ENCODE measurements around a stretch of chr2.

DNA sequence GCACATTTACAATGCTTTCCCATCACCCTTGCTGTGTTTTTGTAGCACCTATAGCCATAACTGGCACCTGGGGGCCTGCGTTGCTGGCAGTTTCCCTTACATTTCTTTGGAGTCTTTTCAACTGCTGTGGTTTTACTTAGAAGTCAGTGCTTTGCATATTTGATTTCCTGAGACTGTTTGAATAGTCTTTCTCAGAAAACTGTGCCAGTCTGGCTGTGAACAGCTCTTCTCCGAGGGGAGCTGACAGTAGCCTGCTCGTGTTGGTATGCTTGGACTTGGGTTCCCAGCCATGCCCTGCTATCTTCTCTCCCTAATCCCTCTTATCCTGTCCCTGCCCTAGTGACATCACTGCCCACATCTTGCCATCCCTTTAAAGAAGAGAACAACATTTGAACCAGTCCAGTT, 81.5 kb downstream of the DPP4 start:
- PRO-cap, 3 experiments, result no peak in any of the 3 experiments
- RAMPAGE, long total RNA, 2 experiments, result no peak in any of the 2 experiments
- RRBS, result no CpG with 5 or more reads among the region's 3 CpGs

DNA sequence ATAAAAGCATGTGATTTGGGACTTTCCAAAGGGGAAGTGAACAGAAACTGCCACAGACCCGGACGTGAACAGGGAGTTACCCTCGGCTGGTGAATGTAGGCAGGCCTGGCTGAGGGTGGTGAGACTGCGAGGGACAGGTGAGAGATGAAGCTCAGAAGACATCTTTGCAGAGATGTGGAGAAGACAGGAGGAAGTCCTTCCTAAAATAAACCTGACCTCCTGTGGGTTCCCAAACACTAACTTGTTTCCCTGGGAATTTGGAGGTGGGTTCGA, 415 bp upstream of the IFIH1 start:
- PRO-cap, 3 experiments, result peak in 2 of 3 experiments; most common plus-strand start position 106 of the sequence (in 2)
- RAMPAGE, long total RNA, 2 experiments, result no peak in any of the 2 experiments
- RRBS, result no CpG with 5 or more reads among the region's 5 CpGs

- PRO-cap, 3 experiments, result peak in 1 of 3 experiments; most common plus-strand start chr2:162768980 (in 1); most common minus-strand start chr2:162768902 (in 1)
- RAMPAGE, long total RNA, 2 experiments, result start-site peak on the plus strand in 2 of 2 experiments, at chr2:162768936-162768971 at its widest, 41 to 55 reads per replicate; start-site peak on the minus strand in 2 of 2 experiments, at chr2:162768845-162768892 at its widest, 22 to 38 reads per replicate
- RRBS, result no CpG with 5 or more reads among the region's 5 CpGs
These were observed 70.0 kb downstream of the KCNH7 start for GRCh38 chr2:162768540-162769059.

DNA sequence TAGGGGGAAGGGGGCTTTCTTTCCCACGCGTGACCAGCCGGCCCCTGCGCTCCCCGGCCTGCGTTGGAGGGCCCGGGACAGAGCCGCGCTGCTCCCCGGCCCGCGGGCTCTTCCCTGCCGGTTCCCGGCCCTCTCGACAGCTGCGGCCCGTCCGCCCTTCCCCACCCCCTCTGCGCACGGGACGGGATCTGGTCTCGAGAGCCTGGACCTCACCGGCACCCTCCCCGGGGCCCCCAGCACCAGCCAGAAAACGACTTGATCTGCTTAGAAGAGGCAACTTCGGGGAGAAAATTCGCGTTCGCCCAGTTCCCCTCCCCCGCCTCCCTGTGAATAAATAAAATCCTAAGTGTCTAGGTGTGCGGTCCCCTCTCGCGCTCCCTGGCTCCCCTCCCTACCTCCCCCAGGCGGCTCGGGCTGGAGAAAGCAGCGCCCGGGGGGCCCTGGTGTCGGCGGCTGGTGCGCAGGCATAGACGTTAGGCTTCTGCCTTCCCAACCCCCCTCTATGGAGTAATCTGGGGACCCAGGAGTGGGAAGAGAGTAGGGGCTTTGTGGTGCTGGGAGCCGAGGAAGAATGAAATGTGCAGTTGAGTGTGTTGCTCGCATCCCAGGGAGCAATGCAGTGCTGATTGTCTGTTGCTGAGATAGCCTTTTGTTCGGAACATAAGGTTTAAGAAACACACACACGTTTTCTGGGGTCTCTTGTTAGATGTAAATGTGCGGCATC, 883 bp upstream of the FIGN start:
- PRO-cap, 3 experiments, result peak in 2 of 3 experiments; most common plus-strand start position 186 of the sequence (in 1); most common minus-strand start position 172 of the sequence (in 2)
- RAMPAGE, long total RNA, 2 experiments, result no peak in any of the 2 experiments
- RRBS, result under 1% methylated on average over 8 of the region's 46 CpGs

DNA sequence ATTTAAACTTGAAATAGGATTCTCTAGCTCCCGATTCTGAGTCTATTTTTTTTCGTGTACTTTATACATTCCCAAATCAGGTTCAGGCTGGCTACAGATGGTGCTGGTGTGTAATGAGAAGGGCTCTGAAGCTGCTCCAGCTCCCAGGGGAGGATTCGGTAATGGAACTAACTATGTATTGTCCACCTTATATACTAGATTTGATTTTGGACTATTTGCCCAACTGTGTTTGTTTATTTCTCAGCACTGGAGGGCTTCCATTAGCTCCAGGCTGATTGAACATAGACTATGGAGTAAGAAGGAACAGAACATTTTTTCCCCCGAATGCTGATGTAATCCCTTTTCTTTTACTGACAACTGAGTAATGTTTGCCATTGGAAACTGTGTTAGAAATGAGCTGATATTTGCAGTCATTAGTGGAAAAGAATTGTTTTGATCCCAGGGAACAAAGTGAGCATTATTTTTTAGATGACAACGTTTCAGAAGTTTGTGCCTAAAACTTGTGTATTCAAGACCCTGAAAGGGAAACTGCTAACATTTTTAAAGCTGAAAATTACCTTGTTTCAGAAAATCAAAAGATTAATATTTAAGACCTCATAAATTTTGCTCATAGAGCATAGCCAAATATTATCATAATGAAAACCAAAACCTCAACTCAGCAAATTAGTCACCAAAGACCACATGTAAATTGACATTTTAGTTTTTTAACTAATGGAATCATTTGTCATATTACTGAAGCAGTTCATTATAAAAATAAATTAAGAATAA, 274.2 kb upstream of the FIGN start:
- PRO-cap, 3 experiments, result no peak in any of the 3 experiments
- RAMPAGE, long total RNA, 2 experiments, result no peak in any of the 2 experiments
- RRBS, result no CpG with 5 or more reads among the region's 5 CpGs

- PRO-cap, 3 experiments, result no peak in any of the 3 experiments
- RAMPAGE, long total RNA, 2 experiments, result no peak in any of the 2 experiments
- RRBS, result 2% methylated on average over 34 of the region's 44 CpGs
These were observed 480 bp downstream of the GRB14 start for GRCh38 chr2:164620654-164621349.

DNA sequence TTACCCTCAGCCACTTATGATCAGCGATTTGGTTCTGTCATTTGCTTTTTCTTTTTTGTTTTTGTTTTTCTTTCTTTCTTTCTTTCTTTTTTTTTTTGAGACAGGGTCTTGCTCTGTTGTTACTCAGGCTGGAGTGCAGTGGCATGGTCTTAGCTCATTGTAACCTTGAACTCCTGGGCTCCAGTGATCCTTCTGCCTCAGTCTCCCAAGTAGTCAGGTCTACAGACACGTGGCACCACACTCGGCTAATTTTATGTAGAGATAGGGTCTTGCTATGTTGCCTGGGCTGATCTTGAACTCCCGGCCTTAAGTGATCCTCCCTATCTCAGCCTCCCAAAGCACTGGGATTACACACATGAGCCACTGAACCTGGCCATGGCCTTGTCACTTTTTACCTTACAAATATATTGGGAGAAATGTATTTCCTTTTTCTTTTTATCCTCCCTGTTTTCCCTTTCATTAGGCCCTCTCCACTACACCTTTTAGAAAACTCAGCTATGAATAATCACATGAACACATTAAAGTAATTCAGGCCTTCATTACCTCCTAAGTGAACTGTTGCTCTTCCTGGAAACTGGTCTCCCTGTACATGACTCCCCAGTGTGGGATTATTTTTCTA, 31.2 kb upstream of the GRB14 start:
- PRO-cap, 3 experiments, result no peak in any of the 3 experiments
- RAMPAGE, long total RNA, 2 experiments, result no peak in any of the 2 experiments
- RRBS, result no CpG with 5 or more reads among the region's 4 CpGs

DNA sequence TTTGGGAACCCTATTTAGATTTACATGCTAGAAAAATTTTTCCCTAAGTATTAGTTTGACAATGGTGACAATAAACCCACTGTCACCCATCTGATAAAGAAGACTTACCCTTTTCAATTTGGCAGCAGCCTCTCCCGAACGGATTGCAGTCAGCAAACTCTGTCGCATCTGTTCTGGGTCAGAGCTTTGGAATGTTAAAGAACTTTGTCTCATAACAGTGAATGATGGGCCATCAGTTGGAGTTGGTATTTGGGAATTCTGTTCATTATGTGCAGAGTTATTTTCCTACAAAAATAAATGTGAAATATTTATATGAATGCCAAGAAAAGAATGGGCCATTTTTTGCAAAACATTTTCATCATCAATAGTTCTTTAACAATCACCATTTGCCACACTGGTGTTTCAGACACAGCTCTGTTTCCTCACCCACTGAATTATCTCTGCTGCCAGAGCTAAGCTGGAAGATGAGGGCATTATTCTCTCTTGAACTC, 70.9 kb upstream of the GRB14 start:
- PRO-cap, 3 experiments, result no peak in any of the 3 experiments
- RAMPAGE, long total RNA, 2 experiments, result no peak in any of the 2 experiments
- RRBS, result no CpG with 5 or more reads among the region's 3 CpGs

- PRO-cap, 3 experiments, result no peak in any of the 3 experiments
- RAMPAGE, long total RNA, 2 experiments, result no peak in any of the 2 experiments
- RRBS, result no CpG with 5 or more reads among the region's 6 CpGs
These were observed 57.2 kb downstream of the COBLL1 start for GRCh38 chr2:164784244-164785062.

DNA sequence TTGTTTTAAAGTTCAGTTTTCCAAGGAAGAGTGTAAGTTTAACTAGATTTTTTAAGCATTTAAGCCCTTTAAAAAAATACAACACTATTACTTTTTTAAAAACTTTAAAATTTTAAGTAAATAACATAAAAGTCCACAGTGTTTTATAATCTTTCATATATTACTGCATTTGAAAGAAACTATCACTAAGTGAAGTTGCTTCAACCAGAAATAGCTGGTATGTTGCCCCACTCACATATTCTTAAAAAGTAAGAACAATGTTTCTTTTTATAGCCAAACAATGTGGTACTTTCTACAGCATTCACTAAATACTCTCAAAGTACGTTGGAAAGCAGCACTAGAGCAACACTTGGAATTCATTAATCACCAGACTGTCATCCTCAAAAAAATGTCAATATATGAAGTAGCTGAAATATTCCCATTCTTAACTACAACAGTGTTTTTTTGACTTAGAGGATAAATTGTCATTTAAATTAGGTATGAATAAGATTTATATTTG, 32.9 kb downstream of the COBLL1 start:
- PRO-cap, 3 experiments, result no peak in any of the 3 experiments
- RAMPAGE, long total RNA, 2 experiments, result no peak in any of the 2 experiments
- RRBS, result no CpG with 5 or more reads among the region's 1 CpG

DNA sequence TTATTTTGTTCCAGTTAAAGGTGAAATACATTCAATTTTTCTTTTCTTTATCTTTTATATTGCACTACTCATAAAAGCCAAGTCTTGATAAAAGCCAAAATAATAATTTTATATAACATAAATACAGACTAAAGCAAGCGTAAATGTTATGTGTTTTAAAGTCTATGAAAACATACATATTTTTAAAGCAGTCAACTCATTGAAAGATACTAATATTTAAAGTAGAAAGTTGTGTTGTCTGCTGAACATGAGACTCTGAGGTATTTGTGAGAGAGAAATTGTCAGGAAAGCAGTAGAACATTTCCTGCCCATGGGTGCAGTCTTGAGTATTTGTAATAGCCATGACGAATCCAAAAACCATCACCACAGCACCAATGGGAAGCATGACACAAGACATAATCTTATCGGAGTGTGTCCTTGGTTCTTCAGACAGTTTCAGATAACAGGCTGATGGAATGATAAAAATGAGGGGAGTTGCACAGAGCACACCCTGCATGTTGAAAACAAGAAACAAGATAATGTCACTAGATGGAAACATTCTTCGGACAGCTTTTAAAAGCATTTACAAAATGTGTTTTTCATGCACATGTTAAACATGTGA, 56.7 kb upstream of the COBLL1 start:
- PRO-cap, 3 experiments, result no peak in any of the 3 experiments
- RAMPAGE, long total RNA, 2 experiments, result no peak in any of the 2 experiments
- RRBS, result no CpG with 5 or more reads among the region's 4 CpGs

DNA sequence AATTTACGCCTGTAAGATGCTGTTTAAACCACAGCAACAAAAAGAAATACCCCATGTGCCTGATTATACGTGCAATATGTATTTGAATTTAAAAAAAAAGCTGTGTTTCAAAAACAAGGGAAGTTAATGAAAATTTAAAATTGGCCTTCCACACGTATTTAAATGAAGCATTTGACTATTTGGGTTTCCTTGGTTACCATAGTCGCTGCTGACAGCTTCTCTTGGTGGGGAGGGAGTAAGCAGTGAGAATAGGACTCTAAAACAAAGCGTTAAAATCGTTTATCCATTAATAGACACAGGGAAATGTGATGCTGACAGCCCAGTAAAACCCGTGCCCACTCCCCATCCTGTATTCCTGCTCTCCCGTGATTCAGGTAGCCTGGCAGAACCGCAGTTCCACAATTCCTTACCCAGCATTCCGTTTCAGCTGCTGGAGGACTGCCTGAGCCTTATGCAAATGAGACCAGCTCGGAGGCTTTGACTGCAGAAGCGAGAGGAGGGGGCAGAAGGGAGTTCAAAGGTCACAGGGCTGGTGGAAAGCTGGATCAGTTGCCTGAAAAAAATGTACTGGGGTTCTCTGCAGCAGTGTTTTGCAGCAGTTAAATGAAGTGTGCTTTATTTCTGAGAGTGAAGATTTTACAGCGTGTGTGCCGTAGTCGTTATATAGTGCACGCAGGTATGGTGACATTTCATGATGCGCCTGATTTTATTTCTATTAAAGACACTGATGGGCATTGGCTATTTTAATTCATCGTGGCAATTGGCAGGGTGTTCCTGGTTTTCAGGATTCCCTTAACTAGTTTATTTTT, 104.5 kb downstream of the CSRNP3 start:
- PRO-cap, 3 experiments, result peak in 2 of 3 experiments; most common plus-strand start position 505 of the sequence (in 2); most common minus-strand start position 371 of the sequence (in 1)
- RAMPAGE, long total RNA, 2 experiments, result no peak in any of the 2 experiments
- RRBS, result no CpG with 5 or more reads among the region's 18 CpGs

- PRO-cap, 3 experiments, result peak in 1 of 3 experiments; most common plus-strand start chr2:165655638 (in 1); most common minus-strand start chr2:165655782 (in 1)
- RAMPAGE, long total RNA, 2 experiments, result no peak in any of the 2 experiments
- RRBS, result no CpG with 5 or more reads among the region's 12 CpGs
These were observed 138.4 kb downstream of the GALNT3 start for GRCh38 chr2:165655421-165656187.

DNA sequence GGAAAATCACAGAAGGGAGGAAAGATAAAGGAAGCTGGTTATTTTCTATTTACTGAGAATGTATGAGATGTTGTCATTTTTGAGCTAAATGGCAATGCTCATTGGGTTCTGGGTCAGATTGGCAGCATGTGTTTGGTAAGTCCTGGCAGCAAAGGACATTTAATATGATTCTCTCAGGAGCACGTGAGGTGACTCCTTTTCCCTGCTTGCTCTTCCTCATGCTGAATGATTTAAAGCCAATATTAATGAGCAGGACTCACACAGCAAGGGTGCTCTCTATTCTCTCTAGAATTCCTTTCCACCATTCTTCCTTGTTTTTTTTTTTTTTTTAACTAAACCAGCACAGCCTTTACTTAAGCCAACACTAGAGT, 106.3 kb upstream of the B3GALT1 start:
- PRO-cap, 3 experiments, result no peak in any of the 3 experiments
- RAMPAGE, long total RNA, 2 experiments, result no peak in any of the 2 experiments
- RRBS, result no CpG with 5 or more reads among the region's 1 CpG

DNA sequence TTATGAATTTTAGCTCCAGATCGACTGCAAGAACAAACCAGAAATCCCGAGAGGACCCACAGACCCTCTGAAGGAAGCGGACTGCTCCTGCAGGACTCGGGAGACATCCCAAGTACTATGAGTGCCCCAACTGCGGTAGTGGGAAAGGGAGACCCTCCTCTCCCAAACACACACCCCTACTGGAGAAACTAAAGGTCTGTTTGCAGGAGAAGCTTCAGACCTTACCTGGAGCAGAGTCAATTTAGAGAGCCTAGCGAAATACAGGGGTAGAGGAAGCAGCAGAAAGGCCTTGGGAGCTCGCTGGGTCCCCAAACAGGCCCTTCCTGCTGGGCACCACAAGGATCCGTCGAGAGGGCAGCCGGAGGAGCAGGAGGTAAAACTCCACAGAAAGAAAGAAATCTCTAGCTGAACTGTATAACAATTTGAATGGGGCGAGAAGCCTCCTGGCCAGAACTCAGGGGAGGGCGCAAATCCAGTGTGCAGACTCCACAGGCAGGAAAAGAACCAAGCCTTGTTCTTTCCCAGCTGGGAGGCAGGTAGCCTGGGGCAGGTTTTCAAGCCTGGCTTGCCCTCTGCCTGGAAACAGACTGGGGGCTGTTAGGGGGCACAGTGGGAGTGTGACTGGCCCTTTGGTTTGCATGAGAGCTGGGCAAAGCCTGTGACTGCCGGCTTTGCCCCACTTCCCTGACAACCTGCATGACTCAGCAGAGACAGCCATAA, 402.9 kb downstream of the STK39 start:
- PRO-cap, 3 experiments, result no peak in any of the 3 experiments
- RAMPAGE, long total RNA, 2 experiments, result no peak in any of the 2 experiments
- RRBS, result no CpG with 5 or more reads among the region's 13 CpGs

DNA sequence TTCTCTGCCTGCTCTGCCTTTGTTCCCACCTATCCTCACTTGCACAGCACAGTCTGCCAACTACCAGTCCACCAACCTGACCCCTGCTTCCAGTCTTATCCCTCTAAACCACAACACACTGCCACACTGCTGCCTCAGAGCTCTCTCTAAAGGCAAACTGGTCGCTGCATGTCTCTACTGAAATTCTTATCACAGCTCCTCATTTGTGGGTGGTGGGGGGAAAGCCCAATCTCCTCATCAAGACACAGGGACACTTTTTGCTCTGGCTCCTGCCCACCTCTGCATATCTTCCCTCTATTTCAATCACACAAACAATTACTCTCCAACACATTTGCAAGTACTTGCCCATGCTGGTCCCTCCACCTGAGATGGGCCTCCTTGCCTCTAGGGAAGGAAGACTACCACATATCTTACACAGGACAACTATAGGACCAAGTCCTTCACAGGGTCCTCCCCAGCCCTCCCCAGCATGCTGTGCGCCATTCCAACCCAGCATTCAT, 153.7 kb downstream of the STK39 start:
- PRO-cap, 3 experiments, result no peak in any of the 3 experiments
- RAMPAGE, long total RNA, 2 experiments, result no peak in any of the 2 experiments
- RRBS, result no CpG with 5 or more reads among the region's 2 CpGs

DNA sequence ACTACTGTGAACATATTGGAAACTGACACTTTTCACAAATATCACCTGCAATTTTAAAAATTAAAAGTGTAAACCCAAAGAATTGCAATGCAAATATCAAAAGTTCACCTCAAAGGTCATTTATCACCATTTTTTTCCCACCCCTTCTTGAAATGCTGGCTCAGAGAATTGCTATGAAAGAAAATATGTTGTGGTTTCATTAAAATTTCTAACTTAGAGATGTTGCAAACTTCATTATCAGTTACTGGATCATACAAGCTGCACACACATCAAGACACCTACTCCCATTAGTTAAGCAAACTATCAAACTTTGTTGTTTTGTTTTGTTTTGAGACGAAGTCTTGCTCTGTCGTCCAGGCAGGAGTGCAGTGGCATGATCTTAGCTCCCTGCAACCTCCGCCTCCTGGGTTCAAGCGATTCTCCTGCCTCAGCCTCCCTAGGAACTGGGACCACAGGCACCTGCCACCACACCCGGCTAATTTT, 37.1 kb downstream of the STK39 start:
- PRO-cap, 3 experiments, result no peak in any of the 3 experiments
- RAMPAGE, long total RNA, 2 experiments, result no peak in any of the 2 experiments
- RRBS, result no CpG with 5 or more reads among the region's 5 CpGs

DNA sequence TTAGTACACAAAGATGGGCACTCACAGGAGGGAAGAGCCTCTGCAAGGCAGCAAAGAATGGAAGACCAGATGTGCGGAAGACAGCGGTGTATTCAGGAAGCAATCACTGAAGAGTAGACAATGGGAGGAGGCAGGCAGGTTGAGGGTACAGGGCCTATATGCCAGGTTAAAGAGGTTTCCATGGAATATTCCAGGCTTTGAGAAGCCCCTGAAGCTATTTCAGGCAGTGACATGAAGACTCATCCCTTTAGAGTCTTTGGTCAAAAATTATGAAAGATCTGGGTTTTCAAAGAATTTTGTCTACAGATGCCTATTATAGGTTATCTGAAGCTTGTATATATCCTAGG, 1.8 kb downstream of the STK39 start:
- PRO-cap, 3 experiments, result no peak in any of the 3 experiments
- RAMPAGE, long total RNA, 2 experiments, result no peak in any of the 2 experiments
- RRBS, result no CpG with 5 or more reads among the region's 2 CpGs

- PRO-cap, 3 experiments, result peak in 2 of 3 experiments; most common plus-strand start chr2:168430221 (in 1)
- RAMPAGE, long total RNA, 2 experiments, result start-site peak on the plus strand in 1 of 2 experiments, at chr2:168430223-168430238 at its widest, 9 reads per replicate; start-site peak on the minus strand in 1 of 2 experiments, at chr2:168430107-168430157 at its widest, 6 reads per replicate
- RRBS, result no CpG with 5 or more reads among the region's 5 CpGs
These were observed 26.0 kb upstream of the CERS6 start for GRCh38 chr2:168430023-168430489.

DNA sequence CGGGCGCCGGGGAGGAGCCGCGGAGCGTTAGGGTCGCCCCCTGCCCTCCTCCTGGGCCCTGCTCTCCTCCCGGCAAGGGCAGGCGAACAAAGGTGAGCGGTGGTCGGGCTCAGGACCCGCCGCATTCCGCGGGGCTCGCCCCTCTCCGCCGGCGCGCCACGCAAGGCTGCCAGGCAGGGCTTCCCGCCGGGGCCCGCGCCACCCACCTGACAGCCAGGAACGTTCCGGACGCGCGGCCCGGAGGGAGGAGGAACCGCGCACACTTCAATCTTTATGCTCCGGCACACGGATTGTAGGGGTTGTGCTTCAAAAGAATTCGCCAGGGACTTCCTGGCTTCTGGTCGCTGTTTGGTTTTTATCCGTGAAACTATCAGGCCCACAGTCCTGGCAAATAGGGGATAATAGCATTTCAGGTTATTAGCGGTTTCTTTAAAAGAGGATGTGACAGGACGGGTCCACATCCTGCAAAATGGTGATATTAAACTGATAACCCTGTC, 801 bp downstream of the CERS6 start:
- PRO-cap, 3 experiments, result peak in 3 of 3 experiments; most common plus-strand start position 233 of the sequence (in 2); most common minus-strand start position 208 of the sequence (in 2)
- RAMPAGE, long total RNA, 2 experiments, result no peak in any of the 2 experiments
- RRBS, result 2% methylated on average over 25 of the region's 40 CpGs